Occipital lobe (tissue), 2 donors: Measurements from ENCODE around the gene RCC2.

- RAMPAGE, long total RNA: no peak
These were observed 224.6 kb upstream of the CROCC start for GRCh38 chr1:16697127-16697581.

DNA sequence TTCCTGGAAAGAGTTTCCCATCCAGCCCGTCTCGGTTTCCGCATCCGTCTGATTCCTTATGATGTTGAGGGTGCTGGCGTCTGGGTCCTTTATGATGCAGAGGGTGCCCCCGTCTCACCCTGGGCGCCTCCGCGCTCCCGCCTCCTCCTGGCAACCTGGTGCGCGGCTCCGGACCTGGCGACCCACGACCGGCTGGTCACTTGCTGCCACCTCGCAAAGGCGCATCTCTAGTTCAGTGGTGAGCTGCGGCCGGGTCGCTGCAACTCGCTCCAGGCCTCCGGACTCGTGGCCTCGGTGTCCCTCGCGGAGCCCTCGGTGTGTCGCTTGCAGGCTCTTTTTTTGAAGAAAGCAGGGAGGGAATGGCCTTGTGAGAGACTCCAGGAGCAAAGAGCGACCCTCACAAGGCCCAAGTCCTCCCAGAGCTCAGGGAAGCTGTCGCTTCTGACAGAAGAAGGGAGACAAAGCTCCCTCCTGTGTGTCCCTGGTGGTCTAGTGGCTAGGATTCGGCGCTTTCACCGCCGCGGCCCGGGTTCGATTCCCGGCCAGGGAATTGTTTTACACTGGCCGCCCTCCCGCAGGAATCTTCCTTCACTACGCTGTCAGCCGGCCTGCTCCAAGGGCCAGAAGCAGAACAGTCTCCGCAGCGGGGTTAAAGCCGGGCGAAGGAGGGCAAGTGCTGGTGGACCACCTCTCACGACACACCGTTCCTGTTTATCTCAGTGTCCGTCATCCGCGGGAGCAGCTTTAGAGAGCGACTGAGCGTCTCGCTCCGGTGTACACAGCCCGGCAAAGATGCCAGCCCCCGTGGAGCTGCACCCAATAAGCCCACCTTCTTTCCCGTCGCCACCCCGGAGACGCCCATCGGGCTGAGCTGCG lies 49.4 kb upstream of the CROCC start:
- RAMPAGE, long total RNA: no peak

- RAMPAGE, long total RNA: no peak
These were observed 3.7 kb downstream of the CROCC start for GRCh38 chr1:16925440-16925898.

DNA sequence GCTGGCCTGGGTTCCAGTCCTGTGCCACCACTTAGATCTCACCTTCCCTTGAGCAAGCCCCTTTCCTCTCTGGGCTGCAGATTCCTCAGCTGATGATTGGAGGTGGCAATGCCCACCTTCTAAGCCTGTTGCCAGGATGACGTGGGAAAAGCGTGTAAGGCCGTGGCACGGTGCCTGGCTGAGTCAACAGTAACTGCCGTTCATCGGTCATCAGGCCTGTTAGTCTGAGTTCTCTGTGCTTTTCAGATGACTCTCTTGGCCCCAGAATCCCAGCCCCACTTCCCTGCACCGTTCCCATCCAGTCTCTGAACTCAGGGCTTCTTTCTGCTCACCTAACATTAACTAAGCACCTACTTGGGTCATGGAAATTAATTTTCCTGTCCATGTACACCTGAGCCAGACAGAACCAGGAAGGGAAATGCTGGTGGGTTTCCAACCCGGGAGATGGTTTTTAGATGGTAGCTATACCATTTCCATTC lies 27.3 kb downstream of the CROCC start:
- RAMPAGE, long total RNA: no peak

- RAMPAGE, long total RNA: no peak
These were observed 3.3 kb upstream of the PADI2 start for GRCh38 chr1:17122559-17122881.

DNA sequence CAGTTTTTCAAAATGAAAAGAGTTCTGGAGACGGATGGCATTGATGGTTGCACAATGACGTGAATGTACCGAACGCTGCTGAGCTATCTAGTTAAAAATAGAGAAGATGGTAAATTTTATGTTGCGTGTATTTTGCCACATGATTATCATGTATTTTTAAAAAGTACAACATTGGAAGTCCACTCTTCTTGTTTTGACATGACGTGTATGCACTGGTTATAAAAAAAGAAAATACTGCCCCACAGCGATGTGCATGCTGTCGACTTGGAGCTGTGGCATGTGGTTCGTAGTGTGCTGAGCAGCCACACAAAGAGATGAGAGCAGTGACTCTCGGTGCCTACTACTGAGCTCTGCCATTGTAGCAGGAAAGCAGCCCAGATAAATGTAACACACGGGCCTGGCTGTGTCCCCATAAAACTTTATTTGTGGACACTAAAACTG lies 22.6 kb upstream of the PADI2 start:
- RAMPAGE, long total RNA: no peak

DNA sequence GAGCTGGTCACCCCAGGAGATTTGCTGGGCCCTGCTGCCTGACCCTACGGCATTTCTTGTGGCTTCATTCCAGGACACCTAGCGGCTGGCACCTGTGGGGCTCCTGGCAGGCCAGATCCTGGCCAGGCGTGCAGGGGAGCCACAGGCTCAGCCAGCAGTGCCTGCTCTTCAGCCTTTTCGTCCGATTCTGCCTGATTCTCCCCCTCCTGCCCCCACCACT lies 7.2 kb downstream of the PADI1 start:
- RAMPAGE, long total RNA: no peak

GRCh38 chr1:17377552-17377833 lies 5.5 kb downstream of the PADI6 start:
- RAMPAGE, long total RNA: no peak

GRCh38 chr1:17416996-17417612 lies 22.4 kb downstream of the RCC2 start:
- RAMPAGE, long total RNA: no peak

DNA sequence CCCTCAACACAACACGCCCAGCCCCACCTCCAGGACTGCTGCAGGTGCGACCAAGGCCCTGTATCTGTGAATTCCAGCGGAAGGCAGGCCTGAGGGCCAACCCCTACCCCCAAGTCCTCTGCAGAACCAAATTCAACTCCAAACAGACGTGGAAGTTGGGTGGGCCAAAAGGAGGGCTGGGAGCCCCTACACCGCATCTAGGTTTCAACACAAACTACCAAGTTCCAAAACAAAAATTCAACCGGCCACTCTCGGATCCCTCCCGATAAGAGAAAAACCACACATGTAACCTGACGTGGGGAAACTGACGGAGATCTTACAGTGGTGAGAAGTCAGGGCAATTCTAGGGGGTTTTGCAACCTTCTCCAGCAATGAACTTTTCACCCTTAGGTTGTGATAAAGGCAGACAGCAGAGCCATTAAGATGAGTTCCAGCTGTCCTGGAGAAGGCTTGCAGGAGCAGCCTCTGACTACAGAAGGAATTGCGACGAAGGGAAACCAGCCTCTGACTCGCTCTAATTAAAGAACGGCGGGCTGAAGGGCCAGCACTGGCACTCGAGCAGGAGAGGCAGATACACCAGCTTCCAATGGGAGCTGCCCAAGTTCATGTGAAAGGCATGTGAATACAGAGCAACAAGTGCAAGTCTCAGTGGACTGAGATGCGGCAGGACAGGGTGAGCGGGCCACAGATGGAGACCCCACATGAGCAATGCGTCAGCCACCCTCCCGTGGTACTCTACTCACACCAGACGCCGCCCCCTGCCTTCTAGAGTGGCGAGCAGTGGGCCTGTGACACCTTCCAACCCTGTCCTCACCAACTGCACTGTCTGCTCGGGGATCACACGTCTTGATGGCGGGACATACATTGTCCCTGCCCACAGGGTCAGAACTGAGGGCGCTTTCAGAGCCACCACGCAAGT lies 15.8 kb downstream of the RCC2 start:
- RAMPAGE, long total RNA: no peak

- RAMPAGE, long total RNA: no peak
These were observed at the start of gene RCC2 for GRCh38 chr1:17439103-17440318. Gene RCC2 (minus strand): TSS chr1:17439677.

GRCh38 chr1:17502389-17502973 lies 37.0 kb upstream of the ARHGEF10L start:
- RAMPAGE, long total RNA: no peak

- RAMPAGE, long total RNA: no peak
These were observed 8.5 kb upstream of the ARHGEF10L start for GRCh38 chr1:17531076-17531337.

GRCh38 chr1:17568973-17569444 lies 29.5 kb downstream of the ARHGEF10L start:
- RAMPAGE, long total RNA: no peak

- RAMPAGE, long total RNA: no peak
These were observed 65.5 kb downstream of the ARHGEF10L start for GRCh38 chr1:17604966-17605363.

DNA sequence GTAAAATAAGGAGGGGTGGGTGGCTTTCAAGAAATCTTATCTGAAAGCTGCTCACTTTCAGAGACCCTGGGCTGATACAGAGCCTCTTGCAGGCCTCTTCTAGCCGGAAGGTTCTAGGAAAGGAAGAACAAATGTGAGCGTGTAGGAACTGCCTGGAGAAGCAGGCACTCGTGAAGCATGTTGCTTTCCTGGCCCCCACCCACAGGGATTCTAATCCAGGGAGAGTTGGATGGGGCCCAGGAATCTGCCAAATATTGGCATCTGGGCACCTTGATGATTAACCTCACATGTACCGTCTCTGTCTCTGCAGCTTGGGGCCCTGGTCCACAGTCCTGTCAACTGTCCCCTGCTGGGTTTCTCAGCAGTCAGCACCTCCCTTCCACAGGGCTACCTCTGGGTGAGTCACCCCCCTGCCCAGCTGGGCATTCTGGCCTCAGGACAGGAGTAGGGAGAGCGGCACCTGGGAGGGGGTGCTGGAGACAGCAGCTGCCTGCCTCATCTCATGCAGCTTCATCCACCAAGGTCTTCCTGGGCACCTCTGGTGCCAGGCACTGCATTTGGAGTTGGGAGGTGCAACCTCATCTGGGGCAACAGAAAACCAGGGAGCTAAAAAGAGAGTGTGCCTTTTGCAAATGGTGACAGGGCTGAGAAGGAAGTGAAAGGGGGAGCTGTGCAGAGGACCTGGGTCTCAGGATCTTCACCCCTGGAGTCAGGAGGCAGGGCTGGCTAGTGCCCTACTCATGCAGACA lies 100.6 kb upstream of the ACTL8 start:
- RAMPAGE, long total RNA: no peak

DNA sequence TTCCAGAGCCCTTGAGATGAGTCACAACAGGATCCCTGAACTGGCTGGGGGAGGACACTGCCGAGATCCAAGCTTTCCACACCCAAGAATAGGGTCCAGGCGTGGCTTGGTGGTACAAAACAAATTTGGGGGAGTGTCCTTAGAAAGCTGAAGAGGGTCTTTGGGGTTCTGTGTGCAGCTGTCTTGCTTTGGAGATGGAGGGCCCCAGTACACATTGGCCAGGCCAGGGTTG lies 74.5 kb downstream of the PAX7 start:
- RAMPAGE, long total RNA: no peak

- RAMPAGE, long total RNA: no peak
These were observed 7.9 kb downstream of the IFFO2 start for GRCh38 chr1:18948428-18949042.

DNA sequence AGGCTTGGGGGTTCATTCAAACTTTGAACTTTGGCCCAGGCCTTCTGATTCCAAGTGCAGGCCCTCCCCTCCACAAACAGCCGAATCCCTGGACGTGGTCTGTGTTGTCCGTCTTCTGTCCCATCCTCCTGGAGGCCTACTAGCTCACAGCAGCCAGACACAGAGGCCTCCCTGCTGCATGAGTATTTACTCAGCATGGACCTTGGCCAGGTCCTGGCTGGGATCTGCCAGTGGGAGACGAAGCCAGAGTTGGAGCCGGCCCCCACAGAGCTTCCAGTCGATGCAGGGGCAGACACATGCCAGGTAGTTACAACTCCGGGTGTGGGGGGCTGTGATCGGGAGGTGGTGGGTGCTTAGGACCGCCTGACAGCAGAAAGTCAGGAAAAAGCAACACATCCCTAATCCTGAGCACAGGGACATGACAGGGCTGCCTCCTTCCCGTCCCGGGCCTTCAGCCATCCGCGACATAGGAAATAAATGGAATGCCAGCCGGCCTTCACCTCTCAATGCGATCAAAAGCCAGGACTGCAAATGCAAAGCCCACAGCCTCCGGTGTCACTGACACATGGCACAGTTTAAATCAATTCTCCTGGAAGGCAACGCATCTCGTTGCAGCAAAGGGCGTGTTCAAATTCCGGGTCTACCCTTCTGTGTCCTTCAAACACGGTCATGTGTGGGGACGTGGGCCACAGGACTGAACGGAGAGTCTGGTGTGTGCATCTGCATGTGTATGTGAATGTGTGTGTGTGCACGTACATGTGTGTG lies 7.3 kb downstream of the IFFO2 start:
- RAMPAGE, long total RNA: no peak

- RAMPAGE, long total RNA: no peak
These were observed 4.7 kb downstream of the IFFO2 start for GRCh38 chr1:18951317-18952612.